ENCODE measurements around a stretch of chr2.

DNA sequence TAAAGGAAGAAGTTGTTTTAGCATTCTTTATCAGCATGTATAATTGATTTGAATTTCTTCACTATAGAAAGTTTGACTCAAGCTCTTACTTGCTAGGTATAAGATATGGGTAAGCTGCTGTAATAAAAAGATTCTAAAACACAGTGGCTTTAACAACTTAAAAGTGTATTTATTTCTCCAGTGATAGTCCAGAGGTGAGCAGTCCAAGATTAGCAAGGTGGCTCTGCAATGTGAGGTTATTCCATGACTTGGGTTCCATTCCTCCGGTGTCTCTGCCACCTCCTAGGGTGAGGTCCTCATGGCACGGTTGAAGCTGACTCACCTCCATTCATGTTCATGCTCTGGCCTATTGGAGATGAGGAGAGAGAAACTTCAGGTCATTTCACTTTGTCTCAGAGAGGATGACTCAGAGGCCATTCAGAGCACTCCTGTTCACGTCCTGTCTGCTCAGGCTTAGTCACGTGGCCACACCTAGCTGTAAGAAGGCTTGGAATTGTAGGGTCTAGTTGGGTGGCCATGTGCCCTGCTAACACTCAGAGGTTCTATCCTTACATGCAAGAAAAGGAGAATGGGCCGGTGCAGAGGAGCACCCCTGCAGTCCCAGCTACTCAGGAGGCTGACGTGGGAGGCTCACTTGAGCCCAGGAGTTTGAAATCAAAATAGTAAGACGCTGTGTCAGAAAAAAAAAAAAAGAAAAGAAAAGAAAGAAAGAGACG is 67.5 kb upstream of the MBOAT2 start:
- PRO-cap = bidirectional peak, plus-strand start at position 478 of the sequence, minus-strand start at position 274 of the sequence
- RRBS = no CpG with 5 or more reads among the region's 8 CpGs

- PRO-cap = no peak
- RRBS = no CpG with 5 or more reads among the region's 4 CpGs
These were observed 54.6 kb downstream of the ASAP2 start for GRCh38 chr2:9261118-9261643.

DNA sequence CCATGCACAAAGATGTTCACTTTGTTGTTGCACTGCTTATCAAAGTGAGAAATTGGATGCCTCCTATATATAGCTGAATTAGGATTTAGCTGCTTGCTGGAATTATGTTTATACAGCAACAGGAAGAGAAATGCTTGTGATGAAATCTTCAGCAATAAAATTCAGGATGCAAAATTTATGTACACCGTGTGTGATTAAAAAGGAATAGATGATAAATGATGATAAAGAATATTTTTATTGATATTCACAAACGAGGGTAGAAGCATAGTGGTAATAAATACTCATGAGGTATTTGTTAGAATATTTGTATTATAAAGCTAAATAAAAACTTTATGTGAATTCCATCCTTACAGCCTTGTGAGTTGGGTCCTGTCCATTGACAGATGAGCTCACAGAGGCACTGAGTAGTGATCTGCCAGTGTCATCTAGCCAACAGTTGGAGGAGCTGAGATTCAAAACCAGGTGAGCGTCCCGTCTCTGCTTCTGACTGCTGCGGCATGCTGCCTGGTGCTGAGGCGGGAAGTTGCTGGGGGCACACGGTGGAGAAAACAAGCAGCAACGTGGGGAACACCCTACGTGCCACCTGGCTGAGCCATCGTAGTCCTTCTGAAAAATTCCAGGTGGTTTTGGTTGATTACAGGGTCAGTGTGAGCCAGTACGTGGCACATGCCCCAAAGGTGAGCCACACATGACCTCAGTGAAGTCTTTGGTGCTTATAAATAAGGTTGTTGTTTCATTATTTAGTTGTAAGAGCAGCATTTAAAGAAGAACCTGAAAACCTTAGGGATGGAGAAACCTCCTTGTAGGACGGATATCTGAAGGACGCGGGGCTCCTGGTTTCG is 80.3 kb downstream of the ASAP2 start:
- PRO-cap = bidirectional peak, plus-strand start at position 482 of the sequence, minus-strand start at position 122 of the sequence; bidirectional peak, plus-strand start at position 747 of the sequence, minus-strand start at position 608 of the sequence
- RRBS = no CpG with 5 or more reads among the region's 15 CpGs

DNA sequence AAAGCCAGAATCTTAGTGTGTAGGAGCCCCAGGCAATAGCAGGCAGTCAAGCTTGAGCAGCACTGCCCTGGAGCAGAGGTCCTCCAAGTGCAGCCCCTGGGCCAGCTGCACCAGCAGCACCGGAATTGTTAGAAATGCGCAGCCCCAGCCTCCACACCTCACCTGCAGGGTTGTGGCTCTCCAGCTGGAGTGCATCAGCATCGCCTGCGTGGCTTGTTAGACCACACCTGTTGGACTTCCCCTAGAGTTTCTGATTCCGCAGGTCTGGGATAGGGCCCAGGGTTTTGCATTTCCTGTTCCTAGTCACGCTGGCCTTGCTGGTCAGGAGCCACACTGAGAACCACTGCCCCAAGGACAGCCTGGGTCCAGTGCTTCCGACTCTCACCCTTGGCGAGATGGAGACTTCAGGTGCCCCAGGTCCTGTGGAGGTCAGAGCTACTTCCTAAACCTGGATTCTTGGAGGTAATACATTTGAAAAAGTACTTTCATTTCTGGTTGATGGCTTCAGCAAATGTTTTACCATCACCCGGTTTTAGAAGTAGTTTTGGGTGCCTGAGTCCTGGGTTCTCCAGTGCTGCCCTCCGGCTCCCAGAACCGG is 100.4 kb downstream of the ASAP2 start:
- PRO-cap = no peak
- RRBS = 83% methylated on average over 1 of the region's 11 CpGs

- PRO-cap = no peak
- RRBS = no CpG with 5 or more reads among the region's 7 CpGs
These were observed 105.1 kb downstream of the ITGB1BP1 start for GRCh38 chr2:9318160-9318750.

GRCh38 chr2:9334815-9335885 is 88.2 kb downstream of the ITGB1BP1 start:
- PRO-cap = no peak
- RRBS = no CpG with 5 or more reads among the region's 17 CpGs

GRCh38 chr2:9406637-9407485 is 16.5 kb downstream of the ITGB1BP1 start:
- PRO-cap = bidirectional peak, plus-strand start at chr2:9407159, minus-strand start at chr2:9406966
- RRBS = 94% methylated on average over 3 of the region's 15 CpGs

DNA sequence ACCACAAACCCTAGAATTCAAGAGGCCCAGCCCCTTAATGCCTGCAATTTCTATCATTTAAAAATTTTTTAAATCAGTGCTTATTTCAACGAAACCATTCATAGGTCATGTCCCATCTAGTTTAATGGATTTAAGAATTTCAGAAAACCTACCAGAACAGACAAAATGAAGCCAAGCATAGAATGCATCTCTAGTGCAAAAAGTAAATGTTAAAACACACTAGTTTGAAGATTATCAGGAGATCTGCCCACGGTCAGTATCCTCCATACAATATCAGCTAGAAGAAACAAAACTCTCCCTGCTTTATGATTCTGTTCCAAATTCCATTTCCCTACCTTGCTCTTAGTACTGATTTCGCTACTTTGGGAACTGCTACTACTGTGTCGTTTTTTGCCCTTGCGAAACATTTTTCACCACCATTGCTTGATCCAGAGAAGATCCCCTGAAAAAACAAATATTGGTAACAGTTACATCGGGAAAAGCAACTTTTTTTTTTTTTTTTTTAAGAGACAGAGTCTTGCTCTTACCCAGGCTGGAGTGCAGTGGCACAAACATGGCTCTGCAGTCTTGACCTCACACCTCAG is 4.9 kb downstream of the ITGB1BP1 start:
- PRO-cap = no peak
- RRBS = no CpG with 5 or more reads among the region's 6 CpGs

DNA sequence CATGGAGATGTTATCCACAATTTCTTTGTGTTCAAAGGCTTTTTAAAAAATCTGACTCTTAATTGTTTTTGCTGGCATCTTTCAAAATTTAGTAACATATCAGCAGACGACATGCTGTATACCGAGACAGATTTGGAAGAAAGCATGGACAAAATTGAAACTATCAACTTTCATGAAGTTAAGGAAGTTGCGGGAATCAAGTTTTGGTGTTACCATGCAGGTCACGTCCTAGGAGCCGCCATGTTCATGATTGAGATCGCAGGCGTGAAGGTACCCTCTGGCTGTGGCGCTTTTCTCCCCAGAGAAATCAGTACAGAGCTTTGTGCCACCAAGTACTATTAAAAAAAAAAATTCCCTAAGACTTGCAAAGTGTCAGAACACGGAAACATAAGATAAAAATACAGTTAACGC is 9.0 kb downstream of the CPSF3 start:
- PRO-cap = no peak
- RRBS = no CpG with 5 or more reads among the region's 10 CpGs

DNA sequence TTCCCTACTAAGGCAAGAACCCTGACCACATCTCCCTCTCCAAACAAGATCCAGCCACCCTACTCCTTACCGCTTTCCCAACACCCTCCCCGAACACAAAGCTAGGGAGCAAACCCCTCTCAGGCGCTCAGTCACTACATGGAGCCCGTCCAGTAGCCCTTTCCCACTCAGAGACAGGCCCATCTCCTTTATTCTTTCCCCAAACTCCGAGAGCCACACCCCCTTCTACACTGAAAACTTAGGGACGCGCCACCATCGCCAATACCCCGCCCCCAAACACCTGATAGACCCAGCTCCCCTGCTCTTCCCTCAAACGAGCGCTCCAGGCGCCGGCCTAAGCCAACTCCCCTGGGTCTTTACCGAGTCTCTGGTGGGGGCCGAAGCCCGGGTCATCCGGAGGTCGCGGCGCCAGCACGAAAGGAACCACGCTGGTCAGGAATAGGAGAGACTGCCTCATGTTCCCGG is 449 bp downstream of the ADAM17 start:
- PRO-cap = bidirectional peak, plus-strand start at position 312 of the sequence, minus-strand start at position 162 of the sequence
- RRBS = under 1% methylated on average over 11 of the region's 23 CpGs

GRCh38 chr2:9574026-9574529 is 18.4 kb upstream of the ADAM17 start:
- PRO-cap = no peak
- RRBS = no CpG with 5 or more reads among the region's 3 CpGs

DNA sequence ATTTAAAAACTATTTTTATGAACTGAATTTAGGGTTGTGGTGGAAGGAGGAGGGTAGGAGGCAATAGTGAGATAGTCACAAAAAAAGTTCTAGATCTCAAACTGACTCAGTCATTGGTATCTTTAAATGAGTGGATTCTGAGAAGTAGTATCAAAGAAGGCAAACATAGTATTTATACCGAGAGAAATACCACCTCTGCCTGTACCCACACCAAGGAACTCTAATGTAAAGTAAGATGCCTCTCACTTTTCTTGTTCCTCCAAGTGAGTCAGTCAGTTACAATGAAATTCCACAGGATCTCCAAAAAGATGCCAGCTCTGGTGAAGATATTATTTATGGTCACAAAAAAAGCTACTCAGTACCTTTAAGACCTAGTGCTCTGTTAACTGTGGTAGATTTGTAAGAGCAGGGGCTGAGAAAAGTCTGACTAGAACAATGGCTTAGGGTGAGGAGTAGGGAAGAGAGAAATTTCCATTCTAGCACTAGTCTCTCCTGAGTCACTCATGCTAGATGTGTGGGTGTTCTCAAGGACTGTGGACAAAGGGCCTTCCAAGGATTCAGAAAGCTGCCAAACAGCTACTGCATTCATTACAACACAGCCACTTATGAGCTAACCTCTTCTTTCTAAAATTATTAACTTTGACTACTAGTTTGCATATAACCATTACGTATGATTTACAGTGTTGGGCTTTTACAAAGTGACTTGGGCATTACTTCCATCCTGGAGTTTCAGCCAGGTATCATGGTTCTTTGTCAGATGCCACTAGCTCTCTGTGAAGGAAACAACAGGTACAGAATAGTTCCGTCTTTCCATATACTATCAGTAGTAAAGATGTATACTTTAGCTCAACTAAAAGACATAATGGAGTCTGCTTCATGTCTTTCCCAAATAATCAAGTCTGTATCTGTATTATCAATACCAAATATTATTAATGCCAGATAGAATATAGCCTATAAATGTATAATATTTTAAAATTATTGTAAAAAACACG is 36.1 kb downstream of the YWHAQ start:
- PRO-cap = no peak
- RRBS = no CpG with 5 or more reads among the region's 4 CpGs

DNA sequence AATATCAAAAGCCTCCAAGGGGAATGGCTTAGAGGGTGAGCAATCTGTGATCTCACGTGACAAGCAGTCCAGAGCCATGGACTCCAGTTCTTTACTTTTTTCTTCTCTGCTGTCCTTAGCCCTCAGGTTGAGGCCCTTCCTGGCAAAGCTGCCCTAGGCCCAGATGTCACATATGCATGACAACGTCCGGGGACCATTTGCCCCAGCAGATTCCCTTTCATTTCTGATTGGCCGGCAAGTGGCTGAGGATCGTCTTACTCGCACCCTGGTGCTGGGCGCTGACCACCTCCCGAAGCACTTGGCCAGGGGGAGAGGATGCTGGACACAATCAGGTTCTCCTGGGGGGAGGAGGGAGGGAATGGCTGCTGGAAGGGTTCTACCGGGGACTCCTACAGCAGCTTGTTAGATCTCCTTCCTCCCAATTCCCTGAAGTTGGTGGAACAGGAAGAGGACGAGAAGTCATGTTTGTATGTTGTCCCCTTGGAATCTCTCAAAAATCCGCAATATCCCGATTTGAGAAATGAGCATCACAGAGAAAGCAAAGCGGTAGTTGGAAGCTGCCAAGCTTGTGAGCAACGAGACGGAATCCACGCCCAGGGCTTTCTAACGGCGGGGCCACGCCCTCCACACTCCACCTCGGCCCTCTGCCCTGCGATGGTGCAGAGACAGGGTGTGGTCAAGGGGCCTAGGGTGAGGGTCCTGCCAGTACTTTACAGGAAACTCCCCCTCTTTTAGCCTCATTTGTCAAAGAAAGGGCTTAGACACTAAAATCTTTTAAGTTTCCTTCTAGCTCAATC is 61.8 kb upstream of the YWHAQ start:
- PRO-cap = bidirectional peak, plus-strand start at position 629 of the sequence, minus-strand start at position 570 of the sequence
- RRBS = no CpG with 5 or more reads among the region's 21 CpGs

DNA sequence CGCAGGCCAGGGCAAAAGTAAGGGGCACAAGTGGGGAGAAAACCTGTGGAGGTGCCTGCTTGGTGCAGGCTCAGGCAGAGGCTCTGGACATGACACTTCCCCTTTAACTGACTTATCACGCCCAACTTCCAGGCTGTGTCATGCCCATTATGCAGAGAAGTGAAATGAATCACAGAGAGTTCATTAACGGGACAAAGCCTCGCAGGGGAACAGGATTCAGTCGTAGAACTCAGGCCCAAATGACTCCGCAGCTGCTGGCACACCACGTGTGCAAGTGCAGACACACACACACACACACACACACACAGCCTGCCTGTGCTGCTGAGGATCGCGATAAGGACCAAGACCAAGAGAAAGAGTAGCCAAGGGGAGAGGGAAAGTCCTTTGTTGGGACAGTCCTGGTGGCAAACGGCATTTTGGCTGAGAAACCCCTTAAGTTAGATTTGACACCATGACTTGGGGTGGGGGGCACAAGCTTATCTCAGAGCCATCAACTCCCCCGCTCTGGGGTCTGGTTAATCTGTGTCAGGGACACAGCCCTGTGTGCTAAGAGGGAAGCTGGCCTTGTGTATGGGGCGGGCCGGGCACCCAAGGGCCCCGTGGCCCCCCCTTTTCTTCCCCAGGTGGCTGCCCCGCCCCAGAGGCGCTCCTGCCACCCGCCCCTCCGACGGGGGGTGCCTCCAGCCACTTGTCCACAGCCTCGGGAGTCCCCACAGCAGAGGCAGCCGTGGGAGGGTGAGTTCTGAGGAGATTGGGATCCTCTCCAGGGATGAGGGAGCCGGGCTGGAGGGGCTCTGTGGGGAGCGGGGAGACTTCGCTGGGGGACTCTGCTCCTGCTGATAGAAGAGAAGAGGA is 89.9 kb upstream of the TAF1B start:
- PRO-cap = bidirectional peak, plus-strand start at position 183 of the sequence, minus-strand start at position 85 of the sequence; bidirectional peak, plus-strand start at position 659 of the sequence, minus-strand start at position 545 of the sequence
- RRBS = no CpG with 5 or more reads among the region's 24 CpGs

DNA sequence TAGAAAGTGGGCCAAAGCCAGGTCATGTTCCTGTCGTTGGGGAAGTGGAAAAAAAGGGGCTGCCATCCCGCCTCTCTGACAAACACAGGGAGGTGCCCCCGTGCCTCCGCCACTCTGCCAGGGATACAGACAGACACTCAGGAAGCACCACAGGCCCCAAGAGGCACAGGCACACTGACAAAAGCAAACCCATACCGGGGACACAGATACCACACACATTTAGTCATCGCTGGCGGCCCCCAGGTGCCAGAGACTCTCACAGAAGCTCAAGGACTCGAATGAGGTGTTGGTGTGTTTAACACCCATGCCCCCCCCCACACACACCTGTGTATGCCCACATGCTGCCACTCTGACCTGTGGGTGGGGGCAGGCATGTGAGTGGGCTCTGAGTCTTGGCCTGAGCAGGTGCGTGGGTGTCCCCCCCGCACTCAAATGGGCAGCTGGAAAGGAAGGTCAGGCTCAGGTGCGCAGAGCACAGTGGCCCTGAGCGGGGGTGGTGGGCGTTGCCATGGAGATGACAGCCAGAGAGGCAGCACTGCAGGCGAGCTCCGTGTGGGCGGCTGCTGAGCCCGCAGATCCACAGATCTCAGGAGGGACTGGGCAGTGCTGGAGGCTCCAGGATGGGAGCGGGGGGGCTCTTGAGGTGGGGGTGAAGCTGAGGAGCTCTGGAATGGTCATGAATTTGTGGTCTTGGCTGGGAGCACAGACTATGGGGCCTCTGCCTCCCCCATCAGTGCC is 74.0 kb upstream of the TAF1B start:
- PRO-cap = no peak
- RRBS = no CpG with 5 or more reads among the region's 18 CpGs

GRCh38 chr2:9803023-9803625 is 40.1 kb upstream of the TAF1B start:
- PRO-cap = no peak
- RRBS = no CpG with 5 or more reads among the region's 14 CpGs

GRCh38 chr2:9860150-9860804 is 17.0 kb downstream of the TAF1B start:
- PRO-cap = no peak
- RRBS = no CpG with 5 or more reads among the region's 5 CpGs

DNA sequence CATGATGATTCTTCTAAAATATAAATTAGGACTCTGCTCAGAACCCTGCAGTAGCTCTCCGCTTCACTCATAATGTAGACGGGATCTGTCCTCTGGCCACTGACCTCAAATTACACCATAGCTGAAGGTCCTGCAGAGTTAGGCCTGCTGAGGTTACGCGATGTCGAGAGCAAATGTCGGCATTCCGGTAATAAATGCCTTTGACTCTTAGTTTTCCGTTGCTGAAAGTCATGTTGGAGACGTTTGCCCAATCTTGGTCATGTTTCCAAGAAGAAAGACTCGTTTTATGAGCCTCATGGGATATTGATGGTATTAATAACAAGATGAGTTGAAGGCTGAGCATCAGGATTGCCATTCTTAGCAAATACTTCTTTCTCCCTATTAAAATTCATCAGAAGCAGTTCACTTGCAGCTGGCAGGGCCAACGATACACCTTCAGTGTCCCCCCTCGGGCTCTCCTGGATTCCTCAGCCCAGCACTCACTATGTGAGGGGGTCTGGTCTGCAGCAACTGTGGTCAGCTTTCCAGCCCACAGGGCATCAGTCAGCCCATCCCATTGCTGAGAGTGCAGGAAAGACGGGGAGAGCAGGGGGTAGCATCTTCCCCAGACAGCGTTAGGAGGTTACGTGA is 39.8 kb upstream of the KLF11 start:
- PRO-cap = no peak
- RRBS = no CpG with 5 or more reads among the region's 15 CpGs

- PRO-cap = no peak
- RRBS = 75% methylated on average over 5 of the region's 17 CpGs
These were observed 13.2 kb upstream of the KLF11 start for GRCh38 chr2:10029918-10030745.

DNA sequence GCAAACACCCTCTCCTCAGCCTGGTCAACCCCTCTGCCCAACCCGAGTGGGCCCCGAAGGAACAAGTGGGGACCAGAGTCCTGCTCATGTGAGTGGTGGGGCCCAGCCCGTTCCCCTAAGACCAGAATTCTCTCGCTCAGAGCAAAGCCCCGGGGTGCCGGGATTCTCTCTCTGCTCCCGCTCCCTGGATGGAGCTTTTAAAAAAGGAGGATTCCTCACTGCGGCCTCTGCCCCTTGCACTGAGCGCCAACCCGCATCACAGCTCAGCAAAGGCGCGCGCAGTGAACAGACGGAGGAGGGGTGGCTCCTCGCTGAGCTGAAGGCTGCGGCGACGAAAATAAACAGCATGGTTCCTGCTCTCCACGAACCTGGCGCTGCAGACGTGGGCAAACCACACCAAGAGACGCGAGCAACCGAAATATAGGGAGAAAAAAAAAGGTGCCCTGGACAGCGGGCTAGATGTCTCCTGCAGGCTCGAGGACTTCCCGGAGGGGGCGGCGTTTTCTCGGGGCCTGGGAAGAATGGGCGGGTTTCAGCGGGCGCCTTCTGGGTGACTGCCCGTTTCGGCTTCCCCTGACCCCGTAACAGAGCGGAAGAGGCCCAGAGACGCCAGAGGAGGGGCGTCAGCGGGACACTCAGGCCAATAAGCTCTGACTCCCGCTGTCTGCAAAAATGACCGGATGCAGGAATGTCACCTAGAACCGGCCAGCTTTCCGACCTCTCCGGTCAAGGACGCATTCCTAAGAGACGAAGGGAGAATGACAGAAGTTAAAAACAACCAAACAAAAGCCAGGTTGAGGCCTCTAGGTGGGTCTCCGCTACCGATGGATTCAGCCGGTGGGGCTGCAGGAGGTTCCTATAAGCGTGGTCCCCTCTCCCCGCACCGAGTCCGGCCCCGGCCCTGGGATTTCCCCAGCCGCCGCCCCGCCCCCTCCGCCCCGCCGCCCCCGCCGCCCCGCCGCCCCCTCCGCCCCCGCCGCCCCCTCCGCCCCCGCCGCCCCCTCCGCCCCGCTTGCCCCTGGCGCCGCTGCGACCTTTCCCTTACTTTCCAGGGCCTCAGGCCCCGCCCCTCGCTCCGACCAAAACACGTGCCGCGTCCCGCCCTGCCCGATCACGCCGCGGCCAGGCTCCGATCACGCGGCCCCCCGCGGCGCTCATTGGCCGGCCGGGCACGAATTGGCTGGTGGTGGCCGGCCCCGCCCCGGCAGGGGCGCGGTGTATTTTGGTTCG is 670 bp upstream of the KLF11 start:
- PRO-cap = bidirectional peak, plus-strand start outside the sequence, minus-strand start at position 1,067 of the sequence
- RRBS = 22% methylated on average over 9 of the region's 102 CpGs

Measured in MCF 10A (cell line).